Mucosa of descending colon (tissue), 1 donor: Measurements from ENCODE around the gene FYN.

GRCh38 chr6:110959380-110959655, 812 bp downstream of the GTF3C6 start:
- PRO-cap: no peak

GRCh38 chr6:111029989-111030648, 48.3 kb downstream of the RPF2 start:
- PRO-cap: no peak

- PRO-cap: no peak
Observed at GRCh38 chr6:111255190-111255620, 3.9 kb upstream of the MFSD4B start.

DNA sequence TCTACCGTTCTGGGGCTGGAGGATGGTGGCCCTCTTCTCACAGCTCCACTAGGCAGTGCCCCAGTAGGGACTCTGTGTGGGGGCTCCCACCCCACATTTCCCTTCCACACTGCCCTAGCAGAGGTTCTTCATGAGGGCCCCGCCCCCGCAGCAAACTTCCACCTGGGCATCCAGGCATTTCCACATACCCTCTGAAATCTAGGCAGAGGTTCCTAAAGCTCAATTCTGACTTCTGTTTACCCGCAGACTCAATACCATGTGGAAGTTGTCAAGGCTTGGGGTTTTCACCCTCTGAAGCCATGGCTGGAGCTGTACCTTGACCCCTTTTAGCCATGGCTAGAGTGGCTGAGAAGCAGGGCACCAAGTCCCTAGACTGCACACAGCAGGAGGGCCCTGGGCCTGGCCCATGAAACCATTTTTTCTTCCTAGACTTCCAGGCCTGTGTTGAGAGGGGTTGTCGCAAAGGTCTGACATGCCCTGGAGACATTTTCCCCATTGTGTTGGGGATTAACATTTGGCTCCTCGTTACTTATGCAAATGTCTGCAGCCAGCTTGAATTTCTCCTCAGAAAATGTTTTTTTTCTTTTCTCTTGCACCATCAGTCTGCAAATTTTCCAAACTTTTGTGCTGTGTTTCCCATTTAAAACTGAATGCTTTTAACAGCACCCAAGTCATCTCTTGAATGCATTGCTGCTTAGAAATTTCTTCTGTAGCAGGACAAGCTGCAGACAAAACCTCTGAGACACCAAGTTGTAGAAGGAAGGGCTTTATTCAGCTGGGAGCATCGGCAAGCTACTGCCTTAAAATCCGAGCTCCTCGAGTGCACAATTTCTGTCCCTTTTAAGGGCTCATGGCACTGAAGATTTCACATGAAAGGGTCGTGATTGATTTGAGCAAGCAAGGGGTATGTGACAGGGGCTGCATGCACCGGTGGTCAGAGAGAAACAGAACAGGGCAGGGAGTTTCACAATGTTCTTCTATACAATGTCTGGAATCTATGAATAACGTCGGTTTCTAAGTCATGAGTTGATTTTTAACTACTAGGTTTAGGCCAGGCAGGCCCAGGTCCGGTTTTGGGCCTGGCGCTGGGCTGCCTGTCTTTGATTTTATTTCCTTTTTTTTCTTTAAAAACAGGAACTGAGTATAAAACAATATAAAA, 24.7 kb downstream of the MFSD4B start:
- PRO-cap: no peak

- PRO-cap: no peak
Observed at GRCh38 chr6:111374938-111375700, 107.9 kb downstream of the REV3L start.

GRCh38 chr6:111481513-111481814, 1.6 kb downstream of the REV3L start:
- PRO-cap: no peak

GRCh38 chr6:111551480-111552702, 53.8 kb downstream of the TRAF3IP2 start:
- PRO-cap: no peak

GRCh38 chr6:111566767-111567769, 38.6 kb downstream of the TRAF3IP2 start:
- PRO-cap: no peak

DNA sequence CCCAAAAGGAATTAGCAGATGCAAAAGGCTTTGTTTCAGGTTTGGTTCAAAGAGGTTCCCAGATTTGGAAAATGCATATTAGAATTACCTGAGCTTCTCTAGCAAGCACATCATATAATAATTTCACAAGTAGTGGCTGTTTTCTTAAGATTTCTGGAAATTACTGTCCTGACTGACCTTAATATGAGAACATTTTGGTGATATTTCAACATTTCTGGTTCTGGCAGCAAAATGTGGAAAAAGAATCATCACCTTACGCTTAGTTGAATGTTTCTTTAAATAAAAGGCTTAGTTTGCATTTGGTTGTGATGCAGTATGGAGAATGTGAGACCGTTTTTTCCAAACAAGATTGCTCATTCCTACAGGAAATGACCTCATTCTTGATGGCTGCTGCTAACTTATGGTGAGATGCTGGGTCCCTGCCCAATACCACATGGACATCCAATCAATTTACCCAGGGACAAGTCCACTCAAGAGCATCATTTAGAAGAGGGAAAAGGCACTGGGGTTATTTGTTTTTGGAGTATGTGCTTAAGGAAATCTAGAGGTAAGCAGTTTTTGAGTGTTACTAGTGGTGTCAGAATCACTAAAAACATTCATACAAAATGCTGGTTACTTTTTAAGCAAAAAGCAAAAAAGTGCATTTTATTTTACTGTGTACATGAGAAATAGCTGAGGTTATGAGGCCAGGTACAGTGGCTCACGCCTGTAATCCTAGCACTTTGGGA, 31.3 kb downstream of the TRAF3IP2 start:
- PRO-cap: no peak

DNA sequence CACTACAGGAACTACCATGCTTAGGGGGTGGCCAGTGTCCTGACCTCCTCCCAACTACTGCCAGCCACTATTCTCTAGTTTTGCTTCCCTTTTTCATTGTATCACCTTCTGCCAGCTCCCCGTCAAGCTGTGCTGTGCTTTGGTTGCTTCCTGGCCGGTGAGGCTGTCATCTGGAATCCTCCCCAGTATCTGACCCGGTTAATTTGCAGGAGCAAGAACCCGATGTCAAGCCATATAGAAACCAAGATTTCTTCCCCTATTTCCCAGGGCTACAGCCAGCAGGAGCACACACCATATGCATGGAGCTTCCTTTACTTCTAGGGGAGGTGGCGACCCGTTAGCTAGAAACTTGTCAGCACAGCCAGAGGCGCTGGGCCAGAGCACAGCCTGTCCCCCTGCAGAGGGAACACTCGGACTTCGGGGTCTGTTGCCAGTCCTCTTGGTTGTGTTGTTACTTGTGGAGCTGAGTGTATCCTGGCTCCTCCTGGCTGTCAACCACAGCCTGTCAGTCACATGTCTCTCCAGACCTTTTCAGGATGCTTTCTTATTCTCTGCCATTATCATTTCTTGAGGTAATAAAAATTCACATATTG, 57.4 kb upstream of the TRAF3IP2 start:
- PRO-cap: no peak

DNA sequence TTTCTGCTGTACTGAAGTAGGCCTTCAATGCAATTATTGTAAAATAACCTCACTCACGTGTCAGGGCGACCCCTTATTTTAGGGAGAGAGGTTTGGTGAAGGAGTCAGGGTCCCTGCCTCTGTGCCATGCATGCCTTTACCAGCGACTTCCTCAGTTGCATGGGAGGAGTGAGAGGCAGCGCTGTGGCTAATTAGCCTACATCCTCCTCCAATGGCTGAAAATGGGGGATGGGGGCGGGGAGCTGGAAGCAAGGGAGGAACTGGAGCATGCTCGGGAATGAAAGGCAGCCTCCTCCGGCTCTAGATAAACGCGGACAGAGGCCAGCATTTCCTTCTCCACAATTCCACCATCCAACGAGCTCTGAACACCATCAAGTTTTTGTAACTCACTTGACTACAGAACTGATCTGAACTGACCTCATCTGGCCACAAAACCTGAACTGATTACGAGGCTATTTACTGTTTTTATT, 58.0 kb upstream of the TRAF3IP2 start:
- PRO-cap: no peak

GRCh38 chr6:111720837-111721565, 115.3 kb upstream of the TRAF3IP2 start:
- PRO-cap: no peak

DNA sequence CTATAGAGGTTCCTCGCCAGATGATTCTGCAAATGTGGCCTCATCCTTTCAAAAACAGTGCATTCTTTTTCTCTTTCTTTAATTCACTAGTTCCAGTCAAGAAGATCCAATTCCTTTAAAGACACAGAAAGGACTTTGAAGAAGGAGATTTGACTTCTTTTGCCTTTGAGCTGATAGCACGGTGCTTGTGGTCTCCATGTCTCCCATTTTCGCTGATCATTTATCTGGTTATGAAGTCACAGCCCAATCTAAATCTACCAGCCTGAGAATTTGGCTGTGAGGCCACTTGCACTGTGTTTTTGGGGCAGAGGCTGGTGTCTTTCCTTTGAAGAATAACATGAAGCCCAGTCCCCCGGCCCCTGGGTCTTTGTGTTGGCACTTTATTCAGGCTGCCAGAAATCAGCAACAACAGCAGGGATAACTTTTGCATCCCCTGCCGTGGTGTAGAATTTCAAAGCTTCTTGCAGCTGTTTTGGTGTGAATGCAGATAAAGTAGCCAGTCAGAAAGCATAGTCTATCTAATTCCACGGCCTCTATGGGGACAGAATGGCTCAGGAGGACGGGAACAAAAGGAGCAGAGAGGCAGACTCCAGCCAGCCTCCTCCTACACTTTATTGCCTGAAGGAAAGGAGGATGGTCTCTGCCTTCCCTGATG, 125.6 kb upstream of the TRAF3IP2 start:
- PRO-cap: no peak

DNA sequence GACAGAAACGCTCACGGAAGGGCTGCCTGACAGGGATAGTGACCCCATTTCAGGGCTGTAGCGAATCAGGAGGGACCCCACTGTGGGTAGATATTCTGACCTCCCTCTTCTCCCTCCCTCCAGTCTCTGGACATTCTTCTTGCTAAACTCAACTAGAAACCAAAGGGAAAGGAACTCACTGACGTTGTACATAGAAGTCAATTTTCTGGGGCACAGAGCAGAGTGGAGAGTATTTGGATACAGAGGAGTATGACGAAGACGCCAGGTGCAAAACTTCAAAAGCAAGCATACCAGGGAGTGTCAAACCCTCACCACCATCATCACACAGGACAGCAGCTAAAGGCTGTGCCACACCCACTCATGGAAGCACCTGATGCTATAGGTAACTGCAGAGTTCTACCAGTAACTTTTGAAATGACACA, 64.8 kb downstream of the FYN start:
- PRO-cap: no peak

GRCh38 chr6:111872831-111874028, at the start of gene FYN:
Gene FYN, minus strand, starts transcription at chr6:111873452.
- PRO-cap: bidirectional peak, plus-strand start at chr6:111873617, minus-strand start at chr6:111873441

DNA sequence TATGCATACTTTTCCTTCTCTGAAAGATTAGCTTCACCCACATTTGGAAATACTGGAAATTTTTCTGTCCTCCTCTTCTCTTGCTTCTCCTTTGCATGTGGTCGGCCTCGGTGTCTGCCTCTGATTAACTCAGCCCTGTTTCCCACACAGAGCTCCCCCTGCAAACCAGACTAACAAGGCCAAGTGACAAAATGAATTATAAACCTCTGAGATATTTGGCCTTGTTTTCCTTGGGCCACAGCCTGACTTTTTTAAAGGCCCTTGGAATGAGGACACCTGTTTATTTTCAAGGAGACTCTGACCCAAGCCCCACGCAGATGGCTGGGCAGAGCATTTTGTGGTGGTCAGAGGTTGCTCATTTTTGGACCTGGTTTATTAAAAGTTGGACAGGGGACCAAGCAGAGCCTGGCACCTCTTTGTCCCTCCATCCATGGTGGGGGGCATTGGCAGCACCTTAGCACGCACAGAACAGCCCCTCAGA, 9.0 kb upstream of the CCN6 start:
- PRO-cap: no peak

GRCh38 chr6:112131414-112131988, 44.1 kb downstream of the FAM229B start:
- PRO-cap: no peak

DNA sequence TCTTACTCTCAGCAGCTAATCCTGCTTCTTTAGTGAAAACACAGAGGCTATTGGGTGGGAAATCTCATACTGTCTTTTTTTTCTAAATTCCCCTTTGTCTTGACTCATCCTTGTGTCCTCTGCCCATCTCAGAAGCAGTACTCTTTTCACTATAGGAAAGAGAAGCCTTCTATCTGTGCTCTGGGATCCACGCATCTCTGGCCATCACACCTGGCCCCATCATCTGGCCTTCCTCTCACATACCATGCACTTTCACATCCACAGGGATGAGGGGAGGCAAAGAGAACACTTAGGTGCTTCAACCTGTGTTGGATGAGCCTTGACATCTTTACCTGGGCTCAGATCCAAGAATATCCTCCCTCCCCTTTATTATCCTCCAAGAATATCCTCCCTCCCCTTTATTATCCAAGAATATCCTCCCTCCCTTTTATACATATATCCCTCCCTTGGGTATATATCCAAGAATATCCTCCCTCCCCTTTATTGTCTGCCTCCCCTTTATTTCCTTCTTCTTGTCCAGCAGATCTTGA, 30.4 kb downstream of the LAMA4 start:
- PRO-cap: unidirectional peak, minus-strand start at position 287 of the sequence

GRCh38 chr6:113433119-113433556, 424.0 kb upstream of the MARCKS start:
- PRO-cap: no peak

- PRO-cap: no peak
Observed at GRCh38 chr6:113860707-113861358, 3.7 kb downstream of the MARCKS start.